Mammary microvascular endothelial cell (primary cell): ENCODE measurements around a stretch of chr6.

DNA sequence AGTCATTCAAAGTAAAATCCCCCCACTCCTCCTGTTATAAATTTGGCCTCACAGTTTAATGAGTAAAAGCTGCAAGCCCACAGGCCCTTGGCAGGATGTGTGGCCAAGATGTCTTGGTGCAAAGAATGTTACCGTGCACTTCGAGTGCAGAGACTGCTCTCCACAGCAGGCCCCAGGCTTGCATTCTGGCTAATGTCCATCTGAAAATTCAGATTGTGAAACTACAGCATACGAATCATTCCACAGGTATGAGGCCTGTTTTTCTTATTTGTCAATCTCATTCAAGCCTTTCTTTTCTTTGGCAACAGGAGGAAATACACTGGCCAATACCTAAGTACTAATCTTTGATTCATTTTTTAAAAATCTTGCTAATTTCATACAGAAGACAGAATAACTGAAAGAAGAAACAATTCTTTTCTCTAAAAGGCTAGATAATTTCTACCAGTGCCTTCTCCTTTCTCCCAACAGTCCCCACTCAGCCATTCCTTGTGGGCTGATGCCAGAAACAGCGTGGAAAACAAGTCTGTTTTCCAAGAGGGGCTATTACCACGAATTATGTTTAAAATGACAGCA lies 7.0 kb downstream of the RPS6KA2 start:
- RAMPAGE, long total RNA = no peak

DNA sequence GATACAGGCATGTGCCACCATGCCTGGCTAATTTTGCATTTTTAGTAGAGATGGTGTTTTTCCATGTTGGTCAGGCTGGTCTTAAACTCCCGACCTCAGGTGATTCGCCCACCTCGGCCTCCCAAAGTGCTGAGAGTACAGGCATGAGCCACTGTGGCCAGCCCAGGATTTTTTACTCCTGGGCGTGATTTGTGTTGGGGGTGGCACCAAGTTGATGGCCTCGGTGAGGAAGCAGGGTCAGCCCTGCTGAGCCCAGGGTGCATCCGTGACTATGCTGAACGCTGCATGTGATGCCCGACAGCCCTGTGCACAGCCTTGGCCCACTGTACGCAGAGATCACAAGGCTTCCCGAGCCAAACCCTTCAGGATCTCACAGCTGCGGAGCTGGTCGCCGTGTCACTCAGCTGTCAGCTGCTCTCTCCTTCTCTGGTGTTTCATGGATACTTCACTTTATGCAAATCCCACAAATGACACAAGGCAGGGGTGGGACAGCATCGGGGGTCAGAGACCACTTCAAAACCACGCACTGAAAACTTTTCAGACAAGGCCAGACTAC lies 31.0 kb upstream of the RPS6KA2 start:
- RAMPAGE, long total RNA = no peak

GRCh38 chr6:166744915-166745225 lies 117.8 kb upstream of the RPS6KA2 start:
- RAMPAGE, long total RNA = no peak

DNA sequence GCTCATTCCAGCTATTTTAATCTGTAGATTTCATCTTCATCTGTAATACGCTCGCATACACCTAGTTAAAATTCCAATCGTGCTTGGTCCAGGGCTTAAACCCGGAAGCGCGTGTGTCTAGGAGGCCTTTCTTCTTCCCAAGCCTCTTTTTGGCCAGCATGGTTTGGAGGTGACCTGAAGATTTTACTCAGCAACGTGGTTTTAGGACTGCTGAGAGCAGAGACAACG lies 144.2 kb upstream of the RPS6KA2 start:
- RAMPAGE, long total RNA = no peak

- RAMPAGE, long total RNA = no peak
These were observed 131.7 kb downstream of the RNASET2 start for GRCh38 chr6:166824428-166825221.

- RAMPAGE, long total RNA = no peak
These were observed 8.7 kb upstream of the CCR6 start for GRCh38 chr6:167113736-167115051.

GRCh38 chr6:167291630-167291926 lies 463 bp downstream of the UNC93A start:
- RAMPAGE, long total RNA = no peak

- RAMPAGE, long total RNA = no peak
These were observed 6.8 kb downstream of the TTLL2 start for GRCh38 chr6:167331689-167332126.

DNA sequence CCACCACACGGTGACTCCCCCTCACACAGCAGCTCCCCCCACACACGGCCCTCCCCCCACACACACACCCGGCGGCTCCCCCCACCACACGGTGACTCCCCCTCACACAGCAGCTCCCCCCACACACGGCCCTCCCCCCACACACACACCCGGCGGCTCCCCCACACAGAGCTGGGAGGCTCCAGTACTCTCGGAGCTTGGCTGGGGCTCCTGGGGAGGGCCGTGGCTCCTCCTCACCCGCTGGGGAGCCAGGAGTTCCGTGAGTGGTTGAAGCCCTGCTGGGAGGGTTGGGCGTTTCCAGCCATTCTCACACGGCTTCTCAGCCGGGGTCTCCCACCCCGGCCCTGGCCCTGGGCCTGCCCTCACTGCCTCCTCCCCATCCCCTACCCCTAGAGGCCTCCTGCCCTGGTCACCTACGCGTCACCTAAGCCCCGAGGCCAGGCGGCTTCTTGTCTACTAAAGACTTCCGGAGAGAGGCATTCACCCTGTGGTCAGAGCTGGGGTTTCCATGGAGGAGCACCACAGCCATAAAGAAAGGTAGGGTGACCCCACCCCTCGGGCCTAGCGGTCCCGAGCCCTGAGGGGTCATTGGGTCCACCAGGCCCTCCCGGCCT lies 99.1 kb downstream of the TTLL2 start:
- RAMPAGE, long total RNA = no peak

DNA sequence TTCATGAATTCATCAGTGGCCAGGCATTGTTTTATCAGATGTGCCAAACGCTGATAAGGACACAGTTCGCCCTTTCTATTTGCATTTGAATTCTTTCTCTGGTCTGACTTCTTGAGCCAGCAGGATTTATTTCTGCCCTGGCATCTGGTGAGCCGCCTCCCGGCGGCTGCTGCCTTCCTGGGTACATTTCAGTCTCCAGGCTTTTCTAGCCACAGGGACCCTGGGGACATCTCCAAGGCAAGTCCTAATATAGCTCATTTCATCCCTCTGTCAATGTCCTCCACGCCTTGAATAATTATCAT lies 170.9 kb downstream of the TTLL2 start:
- RAMPAGE, long total RNA = no peak

GRCh38 chr6:167565754-167566450 lies 241.0 kb downstream of the TTLL2 start:
- RAMPAGE, long total RNA = no peak

GRCh38 chr6:167661427-167661878 lies 165.3 kb upstream of the AFDN start:
- RAMPAGE, long total RNA = no peak

DNA sequence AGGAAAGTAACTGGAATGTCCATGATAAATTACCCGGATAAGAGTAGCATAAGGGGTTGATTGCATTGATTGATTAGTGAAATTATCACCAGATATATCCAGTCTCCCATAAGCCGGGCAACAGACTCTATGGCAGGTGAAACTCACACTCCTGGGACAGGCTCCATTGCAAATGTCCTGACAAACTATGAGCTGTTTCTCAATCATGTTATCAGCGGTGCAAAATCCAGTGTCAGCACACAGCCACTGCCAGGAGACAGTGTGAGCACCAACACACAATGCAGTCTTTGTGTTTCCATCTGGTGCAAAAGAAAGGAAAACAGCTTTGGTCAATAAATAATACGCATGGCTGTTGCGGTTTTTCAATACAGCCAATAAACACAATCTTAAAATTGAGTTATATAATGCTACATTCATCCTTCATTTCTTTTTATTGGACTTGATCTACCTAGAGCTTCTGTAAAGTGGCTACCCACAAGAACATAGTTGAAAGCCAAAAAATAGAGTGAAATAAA lies 64.4 kb upstream of the AFDN start:
- RAMPAGE, long total RNA = no peak

- RAMPAGE, long total RNA = no peak
These were observed 30.1 kb upstream of the AFDN start for GRCh38 chr6:167796606-167797000.

GRCh38 chr6:167849726-167850487 lies 23.2 kb downstream of the AFDN start:
- RAMPAGE, long total RNA = no peak

DNA sequence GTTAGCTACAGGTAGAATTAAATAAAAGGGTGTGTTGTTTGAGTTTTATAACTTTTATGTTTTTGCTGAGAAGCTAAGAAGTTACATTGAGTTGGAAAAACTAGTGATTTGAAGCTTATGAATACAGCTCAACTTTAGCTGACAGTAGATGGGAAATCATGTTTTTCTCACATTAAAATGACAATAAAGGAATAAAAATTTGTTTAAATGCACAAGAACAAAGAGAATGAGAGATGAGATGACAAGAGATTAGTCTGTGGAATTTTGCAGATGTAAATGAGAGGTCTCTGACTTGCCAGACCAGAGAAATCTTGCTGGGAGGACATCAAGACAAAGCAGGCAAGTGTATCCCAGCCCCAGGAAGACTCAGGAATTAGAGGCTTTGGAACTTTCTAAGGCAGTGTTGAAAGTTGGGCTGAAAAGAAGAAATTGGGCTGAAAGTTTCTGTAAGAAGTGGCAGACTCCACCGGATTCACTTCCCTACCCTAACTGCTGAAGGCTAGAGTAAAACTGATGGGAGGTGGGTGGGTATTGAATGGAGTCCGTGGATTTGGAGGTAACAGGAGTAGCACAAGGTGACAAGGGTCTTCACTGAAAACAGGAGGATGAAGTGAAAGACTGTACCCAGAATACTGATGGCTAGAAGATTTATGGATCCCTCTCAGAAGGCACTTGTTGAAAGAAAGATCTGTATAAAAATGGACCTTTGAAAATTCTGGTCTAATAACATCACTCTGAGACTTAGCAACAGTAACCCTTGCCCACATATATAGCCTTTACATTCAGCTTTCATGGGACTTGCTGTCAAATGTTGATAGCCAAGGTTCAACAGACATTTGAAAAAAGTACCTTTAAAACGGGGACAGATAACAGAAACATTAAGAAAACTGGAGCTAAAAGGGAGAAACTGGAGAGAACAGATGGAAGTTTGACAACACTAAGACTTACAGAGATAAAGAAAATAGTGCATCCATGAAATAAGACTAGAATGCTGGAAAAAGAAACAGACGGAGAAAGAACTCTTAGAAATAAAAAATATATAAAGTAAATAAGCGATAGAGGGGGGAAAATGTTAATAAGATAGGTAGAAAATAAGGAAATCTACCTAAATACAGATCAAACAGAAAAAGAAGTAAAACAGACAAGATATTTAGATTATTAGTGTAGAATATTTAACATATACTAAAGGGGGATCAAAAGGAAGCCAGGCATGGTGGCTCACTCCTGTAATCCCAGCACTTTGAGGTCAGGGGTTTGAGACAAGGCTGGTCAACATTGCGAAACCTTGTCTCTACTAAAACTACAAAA lies 54.9 kb downstream of the AFDN start:
- RAMPAGE, long total RNA = no peak

DNA sequence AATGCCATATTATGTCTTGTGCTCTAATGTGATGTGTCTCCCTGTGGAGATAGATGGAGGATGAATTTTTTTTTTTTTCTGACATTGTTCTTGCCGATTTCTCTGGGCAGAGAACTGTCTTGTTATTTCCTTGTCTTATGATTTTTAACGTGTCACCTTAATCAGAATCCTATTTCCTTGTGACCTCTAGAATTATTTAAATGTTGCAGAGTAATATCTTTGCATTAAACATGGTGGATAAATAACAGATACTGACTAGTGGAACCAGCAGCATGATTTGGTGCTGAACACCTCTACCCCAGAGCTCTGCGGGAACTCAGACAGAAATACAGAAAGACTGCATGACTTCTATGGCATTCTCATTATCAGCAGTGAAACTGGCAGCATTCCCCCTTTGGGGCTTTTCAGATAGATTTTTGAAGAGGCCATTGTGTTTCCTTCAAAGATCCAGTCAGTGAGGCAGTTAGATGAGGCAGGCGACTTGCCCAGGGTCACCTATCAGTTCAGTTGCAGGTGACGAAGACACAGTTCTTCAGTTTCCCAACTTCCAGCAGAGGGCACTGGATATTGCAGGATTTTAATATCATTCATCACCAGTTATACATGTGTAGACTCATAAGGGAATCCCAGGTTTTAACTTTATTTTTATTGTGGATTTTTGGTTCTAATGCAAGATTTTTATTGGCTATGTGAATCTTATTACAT lies 81.2 kb downstream of the AFDN start:
- RAMPAGE, long total RNA = no peak

DNA sequence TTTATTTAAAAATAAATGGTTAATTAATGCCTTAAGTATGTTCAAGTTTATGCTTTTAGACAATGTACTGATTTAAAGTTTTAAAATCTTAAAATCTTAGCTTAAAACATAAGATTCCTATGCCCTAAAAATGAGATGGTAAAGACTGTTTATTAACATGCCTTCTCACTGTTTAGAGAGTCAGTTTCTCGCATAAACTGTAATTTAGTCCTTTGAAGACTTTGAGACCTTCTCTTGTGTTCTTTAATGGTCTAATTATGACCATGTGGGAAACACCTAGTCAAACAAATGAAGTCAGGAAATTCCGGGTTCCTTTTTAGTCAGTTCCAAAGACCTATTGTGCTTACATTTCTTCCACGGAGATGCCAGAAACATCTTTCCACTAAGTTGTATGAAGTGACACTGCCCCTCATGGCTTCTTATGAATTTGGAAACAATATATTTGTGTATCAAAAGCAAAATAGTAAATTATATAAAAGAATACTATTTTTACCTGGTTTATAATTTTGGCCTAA lies 64.2 kb upstream of the KIF25 start:
- RAMPAGE, long total RNA = no peak

- RAMPAGE, long total RNA = no peak
These were observed 3.6 kb upstream of the KIF25 start for GRCh38 chr6:167993861-167994297.

GRCh38 chr6:168097990-168098249 lies 18.9 kb upstream of the FRMD1 start:
- RAMPAGE, long total RNA = no peak